ENCODE measurements around the genes METTL21A and CPS1.

GRCh38 chr2:207120688-207121418 is 44.9 kb downstream of the KLF7 start:
- PRO-cap, 2 experiments = no peak in any of the 2 experiments
- RAMPAGE, long total RNA, 5 experiments = no peak in any of the 5 experiments

GRCh38 chr2:207239202-207239791 is 73.5 kb upstream of the KLF7 start:
- PRO-cap, 2 experiments = no peak in any of the 2 experiments
- RAMPAGE, long total RNA, 5 experiments = no peak in any of the 5 experiments

DNA sequence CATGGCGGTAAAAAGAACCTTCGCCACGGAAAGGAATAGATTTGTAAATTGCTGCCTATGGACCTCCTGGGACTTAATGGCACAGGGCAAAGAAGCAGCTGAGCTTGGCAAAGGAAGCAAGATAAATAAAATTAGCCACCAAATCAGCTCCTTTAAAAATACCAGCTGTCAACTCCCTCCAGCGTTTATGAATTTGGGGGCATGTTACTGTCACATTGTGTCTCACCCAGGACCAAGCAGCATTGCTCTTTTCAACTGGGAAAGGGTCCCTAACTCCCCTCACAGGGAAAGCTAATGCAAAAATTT is 118.8 kb upstream of the KLF7 start:
- PRO-cap, 2 experiments = no peak in any of the 2 experiments
- RAMPAGE, long total RNA, 5 experiments = no peak in any of the 5 experiments

GRCh38 chr2:207501208-207501729 is 28.5 kb upstream of the CREB1 start:
- PRO-cap, 2 experiments = no peak in any of the 2 experiments
- RAMPAGE, long total RNA, 5 experiments = no peak in any of the 5 experiments

DNA sequence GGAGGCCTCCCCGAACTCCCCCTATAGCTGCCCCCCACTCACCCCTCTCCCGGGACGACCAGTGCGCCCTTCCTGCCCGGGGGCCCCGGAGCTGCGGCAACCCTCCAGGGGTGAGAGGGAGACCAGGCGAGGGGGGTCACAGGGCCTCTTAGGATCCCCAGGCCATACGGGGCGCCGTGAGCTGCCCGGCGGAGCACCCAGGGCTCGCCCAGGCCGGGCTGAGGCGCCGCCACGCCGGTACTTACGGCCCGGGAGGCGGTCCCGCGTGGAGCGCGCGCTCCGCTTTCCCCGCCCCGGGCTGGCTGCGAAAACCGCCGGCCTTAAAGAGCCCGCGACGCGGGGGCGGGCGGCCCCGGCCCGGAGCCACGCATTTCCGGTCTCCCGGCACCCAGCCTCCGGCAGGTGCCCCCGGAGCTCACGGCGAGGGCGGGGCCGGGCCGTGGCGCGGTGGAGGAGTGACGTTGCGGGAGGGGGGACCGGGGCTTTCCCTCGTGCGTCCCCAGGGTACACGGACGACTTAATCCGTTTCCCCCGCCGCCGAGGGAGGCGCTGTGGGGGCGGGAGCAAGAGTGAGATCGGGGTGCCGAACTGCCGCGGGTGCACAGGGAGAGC is at the start of gene METTL21A:
TSS of gene METTL21A (minus strand) at position 375 of the 612 bp plus-strand sequence.
- PRO-cap, 2 experiments = peak in 2 of 2 experiments; most common plus-strand start position 572 of the sequence (in 2); most common minus-strand start position 295 of the sequence (in 2)
- RAMPAGE, long total RNA, 5 experiments = start-site peak on the minus strand in 4 of 5 experiments, centred at positions 223 to 295 of the sequence, 194 to 1,834 reads per replicate

DNA sequence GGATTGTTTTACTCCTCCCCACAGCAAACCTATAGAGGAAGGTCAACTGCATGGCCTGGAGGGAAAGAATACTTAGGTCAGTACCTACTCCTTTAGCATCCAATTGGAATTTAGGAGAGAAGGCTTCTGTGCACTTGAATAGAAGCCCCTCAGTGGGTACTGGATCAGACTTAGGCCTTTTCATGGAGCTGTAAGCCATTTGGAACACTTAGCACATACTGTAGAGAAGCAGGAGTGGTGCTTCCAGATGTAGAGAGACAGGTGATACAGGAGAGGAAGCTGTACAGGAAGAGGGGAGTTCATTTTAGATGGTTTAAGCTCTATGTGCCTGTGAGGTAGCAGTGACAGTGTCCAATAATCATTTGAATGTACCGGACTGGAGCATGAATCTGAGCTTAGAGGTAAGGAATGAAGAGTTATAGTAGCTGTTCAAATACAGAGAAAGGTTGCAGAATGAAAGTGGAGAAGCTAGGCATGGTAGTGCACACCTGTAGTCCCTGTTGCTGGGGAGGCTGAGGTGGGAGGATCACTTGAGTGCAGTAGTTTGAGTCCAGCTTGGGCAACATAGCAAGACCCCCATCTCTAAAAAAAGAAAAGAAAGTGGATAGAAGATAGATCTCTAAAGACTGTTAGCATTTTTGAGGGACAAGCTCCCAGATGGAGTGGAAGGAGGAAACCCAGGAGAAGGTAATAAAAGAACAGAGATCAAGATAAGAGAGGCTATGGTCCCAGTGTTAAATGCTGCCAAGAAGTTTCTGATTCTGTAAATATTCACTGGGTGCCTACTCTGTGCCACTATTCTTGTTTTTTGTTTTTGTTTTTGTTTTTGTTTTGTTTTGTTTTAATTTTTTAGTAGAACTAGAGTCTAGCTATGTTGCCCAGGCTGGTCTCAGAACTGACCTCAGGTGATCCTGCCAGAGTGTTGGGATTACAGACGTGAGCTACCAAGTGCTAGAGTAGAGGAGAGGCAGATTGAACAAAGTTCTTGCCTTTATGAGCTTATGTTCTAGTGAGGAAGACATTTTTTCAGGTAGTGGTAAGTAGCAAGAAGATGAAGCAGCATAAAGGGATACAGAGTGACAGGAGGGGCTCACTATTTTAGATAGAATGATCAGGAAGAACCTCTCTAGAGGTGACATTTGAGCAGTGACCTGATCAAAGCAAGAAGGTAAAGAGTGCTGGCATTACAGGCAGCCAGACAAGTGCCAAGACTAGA is 26.3 kb downstream of the FZD5 start:
- PRO-cap, 2 experiments = no peak in any of the 2 experiments
- RAMPAGE, long total RNA, 5 experiments = no peak in any of the 5 experiments

DNA sequence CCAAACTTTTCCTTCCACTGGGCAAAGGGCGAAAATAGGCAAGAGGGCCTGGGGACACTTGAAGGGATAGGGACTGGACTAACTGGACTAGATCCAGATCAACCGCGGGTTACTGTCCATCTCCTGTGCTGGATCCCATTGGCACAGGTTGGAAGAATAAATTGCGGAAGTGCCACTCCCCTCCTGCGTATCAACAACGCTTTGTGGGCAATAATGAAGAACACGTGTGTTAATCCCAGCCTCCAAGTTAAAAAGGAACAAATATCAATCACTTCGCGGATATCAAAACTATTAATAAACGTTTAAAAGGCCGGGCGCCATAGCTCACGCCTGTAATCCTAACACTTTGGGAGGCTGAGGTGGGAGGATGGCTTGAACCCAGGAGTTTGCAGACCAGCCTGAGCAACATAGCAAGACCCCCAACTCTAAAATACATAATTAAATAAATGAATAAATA is 1.8 kb upstream of the FZD5 start:
- PRO-cap, 2 experiments = no peak in any of the 2 experiments
- RAMPAGE, long total RNA, 5 experiments = no peak in any of the 5 experiments

DNA sequence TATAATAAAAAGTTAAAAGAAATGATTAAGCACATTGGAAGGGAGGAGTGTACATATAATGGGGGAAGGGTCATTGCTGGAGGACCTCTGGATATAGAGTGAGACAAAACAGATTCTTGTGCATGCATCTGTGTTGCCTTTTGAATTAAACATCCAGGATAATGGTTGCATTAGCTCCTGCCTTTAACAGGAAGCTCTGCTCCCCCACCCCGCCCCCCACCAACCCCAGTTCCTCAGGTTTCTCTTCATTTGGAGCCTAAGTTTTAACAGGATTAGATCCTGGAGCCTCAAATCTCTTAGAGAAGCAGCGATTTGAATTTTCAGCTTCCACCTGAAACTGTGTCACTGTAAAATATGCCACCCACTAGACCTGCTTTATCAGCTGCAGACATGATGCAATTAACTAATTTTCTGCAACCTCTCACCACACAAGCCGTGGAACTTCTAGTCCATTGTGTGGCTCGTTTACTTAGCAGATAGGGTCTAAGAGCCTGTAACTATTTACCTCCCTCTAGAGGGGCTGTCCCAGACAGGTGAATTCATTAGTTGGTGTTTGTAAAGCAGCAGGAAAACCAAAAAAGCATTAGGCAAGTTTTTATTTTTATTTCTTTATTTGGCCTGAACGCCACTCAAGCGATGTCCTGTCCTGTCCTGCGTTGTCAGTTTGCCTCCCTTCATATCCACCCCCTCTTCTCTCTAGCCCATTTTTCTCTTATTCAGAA is 31.5 kb upstream of the FZD5 start:
- PRO-cap, 2 experiments = no peak in any of the 2 experiments
- RAMPAGE, long total RNA, 5 experiments = no peak in any of the 5 experiments

DNA sequence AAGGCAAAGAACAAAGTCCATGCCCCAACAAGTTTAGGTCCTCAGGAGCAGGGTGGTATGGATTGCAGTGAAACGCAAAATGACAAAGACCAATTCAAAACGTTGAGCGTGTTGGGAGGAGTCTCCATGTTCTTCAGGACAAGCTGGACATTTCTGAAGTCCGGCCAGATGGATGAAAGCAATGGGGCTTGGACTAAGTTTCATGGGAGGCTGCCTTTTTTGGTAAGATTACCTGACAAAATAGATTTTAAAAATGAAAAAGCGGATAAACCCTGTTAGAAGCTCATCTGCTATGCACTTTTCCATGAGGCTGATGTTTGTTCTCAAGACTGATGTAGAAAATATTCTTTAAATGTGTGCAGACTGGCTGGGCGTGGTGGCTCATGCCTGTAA is 79.0 kb upstream of the FZD5 start:
- PRO-cap, 2 experiments = no peak in any of the 2 experiments
- RAMPAGE, long total RNA, 5 experiments = no peak in any of the 5 experiments

DNA sequence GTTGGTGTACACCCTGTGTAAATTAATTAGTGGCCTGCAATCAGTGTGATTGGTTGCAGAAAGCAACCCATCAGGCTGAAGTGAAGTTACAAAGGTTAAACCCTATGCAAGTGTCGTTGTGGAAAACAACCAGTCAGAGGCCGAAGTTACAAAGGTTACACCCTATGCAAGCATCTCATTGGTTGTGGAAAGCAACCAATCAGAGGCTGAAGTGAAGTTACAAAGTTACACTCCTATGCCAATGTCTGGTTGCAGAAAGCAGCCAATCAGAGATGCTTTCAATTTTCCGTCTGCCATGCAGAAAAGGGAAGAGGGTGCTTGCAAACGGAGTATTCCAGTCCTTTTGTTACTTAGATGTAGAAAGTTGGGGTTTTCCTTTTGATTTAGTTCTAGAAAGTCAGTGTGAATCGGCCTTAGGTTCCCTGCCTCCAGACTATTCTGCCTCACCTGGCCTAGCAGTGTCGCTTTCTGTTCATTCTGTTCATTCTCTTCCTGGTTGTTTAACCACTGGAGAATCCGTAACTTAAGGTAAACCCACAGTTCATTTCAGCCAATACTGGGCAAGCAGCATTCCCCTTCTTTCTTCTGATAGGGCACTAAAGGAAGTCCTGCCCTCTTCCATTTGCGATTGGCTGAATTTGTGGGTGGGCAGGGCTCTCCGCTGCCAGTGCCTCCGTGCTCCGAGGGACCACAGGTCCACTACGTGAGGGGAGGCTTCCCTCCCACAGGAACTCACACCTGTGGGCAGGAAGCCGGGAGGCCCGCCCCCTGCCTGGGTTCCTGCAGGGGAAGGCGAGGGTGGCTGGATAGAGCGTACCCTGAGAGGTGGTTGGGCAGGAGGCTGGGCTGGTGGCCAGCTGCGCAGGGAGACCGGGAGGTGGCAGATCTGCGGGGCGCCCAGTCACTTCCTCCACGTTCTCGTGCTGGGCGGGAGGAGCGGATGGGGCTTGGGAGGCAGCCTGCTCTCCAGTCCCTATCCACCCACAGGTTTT is 47.3 kb upstream of the PTH2R start:
- PRO-cap, 2 experiments = no peak in any of the 2 experiments
- RAMPAGE, long total RNA, 5 experiments = no peak in any of the 5 experiments

DNA sequence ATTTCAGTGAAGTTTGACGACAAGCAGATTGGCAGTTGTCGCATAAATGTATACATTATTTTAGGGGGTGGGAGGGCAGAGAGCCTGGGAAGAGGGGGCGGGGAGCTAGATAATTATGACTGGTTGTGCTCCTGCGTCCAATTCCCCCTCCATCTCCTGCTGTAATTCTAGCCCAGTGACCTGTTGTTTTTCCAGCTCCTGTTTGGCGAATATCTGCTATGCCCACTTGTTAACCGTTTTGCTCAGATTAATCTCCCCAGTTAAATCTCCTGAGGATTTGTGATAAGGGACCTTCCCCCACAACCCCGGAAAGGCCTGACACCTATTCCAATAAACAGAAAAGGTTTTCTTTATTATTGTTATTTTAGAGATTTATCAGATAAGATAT is 715 bp downstream of the UNC80 start:
- PRO-cap, 2 experiments = no peak in any of the 2 experiments
- RAMPAGE, long total RNA, 5 experiments = no peak in any of the 5 experiments

- PRO-cap, 2 experiments = no peak in any of the 2 experiments
- RAMPAGE, long total RNA, 5 experiments = no peak in any of the 5 experiments
Observed at GRCh38 chr2:210022776-210023860, 20.7 kb downstream of the RPE start.

GRCh38 chr2:210153505-210154178 is 17.6 kb downstream of the KANSL1L start:
- PRO-cap, 2 experiments = no peak in any of the 2 experiments
- RAMPAGE, long total RNA, 5 experiments = no peak in any of the 5 experiments

GRCh38 chr2:210169763-210170191 is 1.4 kb downstream of the KANSL1L start:
- PRO-cap, 2 experiments = peak in 2 of 2 experiments; most common plus-strand start chr2:210170043 (in 2); most common minus-strand start chr2:210170096 (in 2)
- RAMPAGE, long total RNA, 5 experiments = no peak in any of the 5 experiments

GRCh38 chr2:210253272-210253617 is 28.0 kb upstream of the ACADL start:
- PRO-cap, 2 experiments = peak in 1 of 2 experiments; most common plus-strand start chr2:210253444 (in 1); most common minus-strand start chr2:210253322 (in 1)
- RAMPAGE, long total RNA, 5 experiments = start-site peak on the plus strand in 1 of 5 experiments, at chr2:210253424-210253440 at its widest, 10 reads per replicate

DNA sequence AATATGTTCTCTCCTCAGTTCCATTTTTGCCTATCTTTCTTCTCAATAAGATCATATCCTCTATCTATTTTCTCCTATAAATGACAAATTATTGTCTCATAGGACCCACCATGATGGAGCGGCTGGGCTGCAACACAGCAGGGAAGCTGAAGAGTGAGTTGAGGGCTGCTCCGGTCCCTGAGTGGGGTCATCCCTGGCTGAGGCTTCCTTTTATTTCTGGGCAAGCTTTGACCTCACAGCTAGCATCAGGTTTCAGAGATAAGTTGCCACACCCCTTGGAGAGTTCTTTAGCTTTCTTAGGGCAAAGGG is 11.6 kb downstream of the MYL1 start:
- PRO-cap, 2 experiments = no peak in any of the 2 experiments
- RAMPAGE, long total RNA, 5 experiments = start-site peak on the minus strand in 1 of 5 experiments, centred at position 182 of the sequence, 2,922 to 111,799 reads per replicate

DNA sequence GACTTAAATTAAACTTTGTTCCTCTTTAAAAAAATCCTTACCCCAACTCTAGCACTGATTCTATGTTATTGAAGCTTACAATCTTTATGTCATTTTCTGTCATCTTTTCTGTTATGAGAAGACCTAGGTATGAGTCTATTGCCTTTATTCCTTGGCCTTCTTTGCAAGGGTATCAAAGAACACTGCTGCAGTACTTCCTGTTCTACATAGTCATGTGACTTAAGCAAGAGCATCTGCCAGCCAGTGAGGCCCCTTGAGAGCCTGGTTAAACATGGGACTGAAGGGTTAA is 928 bp upstream of the CPS1 start:
- PRO-cap, 2 experiments = no peak in any of the 2 experiments
- RAMPAGE, long total RNA, 5 experiments = no peak in any of the 5 experiments

GRCh38 chr2:210556294-210557031 is at the start of gene CPS1:
Gene CPS1, plus strand, starts transcription at chr2:210556599.
- PRO-cap, 2 experiments = no peak in any of the 2 experiments
- RAMPAGE, long total RNA, 5 experiments = no peak in any of the 5 experiments

DNA sequence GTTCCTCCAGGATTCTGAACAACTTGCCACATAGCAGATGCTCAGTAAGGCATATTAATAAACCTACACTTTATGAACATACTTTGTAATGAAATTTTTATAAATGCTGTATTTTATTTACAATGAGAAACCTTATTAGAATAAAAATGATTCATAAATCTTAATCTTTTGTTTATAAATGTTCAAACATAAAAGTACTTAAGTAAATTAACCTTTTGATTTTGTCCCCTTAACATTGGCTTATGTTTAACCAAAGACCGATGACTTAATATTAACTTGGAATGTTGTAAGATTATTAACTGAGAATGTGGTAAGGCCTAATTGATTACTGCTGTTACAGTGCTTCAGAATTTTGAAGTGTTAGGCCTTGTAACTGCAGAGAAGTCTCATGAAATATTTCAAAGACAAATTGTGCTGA is 5.7 kb downstream of the CPS1 start:
- PRO-cap, 2 experiments = no peak in any of the 2 experiments
- RAMPAGE, long total RNA, 5 experiments = no peak in any of the 5 experiments

GRCh38 chr2:213098448-213099074 is 52.9 kb downstream of the IKZF2 start:
- PRO-cap, 2 experiments = no peak in any of the 2 experiments
- RAMPAGE, long total RNA, 5 experiments = no peak in any of the 5 experiments

Data from thyroid gland (tissue), 7 donors.